Mesenchymal stem cell of Wharton's jelly (primary cell): ENCODE measurements around a stretch of chr18.

GRCh38 chr18:57780679-57781390, 22.3 kb downstream of the ATP8B1 start:
- CAGE, long polyA plus RNA: no peak

DNA sequence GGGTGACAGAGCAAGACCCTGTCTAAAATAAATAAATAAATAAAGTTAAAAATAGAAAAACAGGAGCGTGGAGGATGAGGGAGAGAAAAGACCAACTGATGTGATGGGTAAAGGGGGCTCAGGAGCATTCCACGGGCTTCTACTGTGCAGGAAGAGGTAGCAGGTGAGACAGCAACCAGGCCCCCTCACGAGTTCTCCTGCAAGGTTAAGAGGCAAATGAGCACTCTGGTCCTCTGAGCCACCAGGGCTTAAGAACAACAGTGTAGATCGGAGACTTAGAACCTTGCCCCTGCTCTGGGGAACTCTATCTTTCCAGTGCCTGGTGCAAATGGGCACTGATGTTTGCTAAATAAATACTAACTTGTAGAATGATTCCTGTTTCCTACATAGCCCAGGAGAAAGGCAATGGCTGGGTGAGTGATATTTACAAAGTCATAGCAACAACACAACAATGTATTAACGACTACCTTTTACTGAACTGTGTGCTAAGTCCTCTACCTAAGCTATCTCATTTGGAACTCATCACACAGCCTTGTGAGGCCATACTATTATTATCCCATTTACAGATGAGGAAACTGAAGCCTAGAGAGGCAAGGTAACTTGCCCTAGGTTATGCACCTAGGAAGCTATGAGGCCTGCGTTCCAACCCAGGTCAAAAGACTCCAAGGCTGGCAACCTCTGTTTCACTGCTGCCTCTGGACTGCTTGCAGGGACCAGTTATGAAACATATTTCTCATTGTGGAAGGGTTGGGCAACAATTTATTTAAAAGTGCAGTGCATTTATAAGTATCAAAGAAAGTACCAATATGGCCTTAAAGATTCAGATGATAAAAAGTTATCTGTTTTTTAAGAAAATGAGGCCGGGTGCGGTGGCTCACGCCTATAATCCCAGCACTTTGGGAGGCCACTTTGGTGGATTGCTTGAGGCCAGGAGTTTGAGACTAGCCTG, 4.3 kb downstream of the ATP8B1 start:
- CAGE, long polyA plus RNA: no peak

DNA sequence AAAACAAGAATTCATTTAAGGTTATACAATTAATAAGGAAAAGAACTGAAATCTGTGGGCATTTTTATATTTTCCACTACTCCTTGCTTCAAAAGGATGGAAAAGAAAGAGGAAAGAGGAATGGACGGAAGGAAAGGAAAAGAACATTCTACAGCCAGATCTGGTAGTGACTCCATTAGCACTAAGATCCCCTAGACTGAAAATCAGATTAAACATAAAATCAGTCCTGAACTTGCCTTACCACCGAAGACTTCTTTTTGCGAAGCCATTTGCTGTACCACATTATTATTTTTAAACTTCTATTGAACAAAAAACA, 2.4 kb downstream of the ATP8B1 start:
- CAGE, long polyA plus RNA: no peak

- CAGE, long polyA plus RNA: no peak
Observed at GRCh38 chr18:58095143-58095680, 51.2 kb downstream of the NEDD4L start.

DNA sequence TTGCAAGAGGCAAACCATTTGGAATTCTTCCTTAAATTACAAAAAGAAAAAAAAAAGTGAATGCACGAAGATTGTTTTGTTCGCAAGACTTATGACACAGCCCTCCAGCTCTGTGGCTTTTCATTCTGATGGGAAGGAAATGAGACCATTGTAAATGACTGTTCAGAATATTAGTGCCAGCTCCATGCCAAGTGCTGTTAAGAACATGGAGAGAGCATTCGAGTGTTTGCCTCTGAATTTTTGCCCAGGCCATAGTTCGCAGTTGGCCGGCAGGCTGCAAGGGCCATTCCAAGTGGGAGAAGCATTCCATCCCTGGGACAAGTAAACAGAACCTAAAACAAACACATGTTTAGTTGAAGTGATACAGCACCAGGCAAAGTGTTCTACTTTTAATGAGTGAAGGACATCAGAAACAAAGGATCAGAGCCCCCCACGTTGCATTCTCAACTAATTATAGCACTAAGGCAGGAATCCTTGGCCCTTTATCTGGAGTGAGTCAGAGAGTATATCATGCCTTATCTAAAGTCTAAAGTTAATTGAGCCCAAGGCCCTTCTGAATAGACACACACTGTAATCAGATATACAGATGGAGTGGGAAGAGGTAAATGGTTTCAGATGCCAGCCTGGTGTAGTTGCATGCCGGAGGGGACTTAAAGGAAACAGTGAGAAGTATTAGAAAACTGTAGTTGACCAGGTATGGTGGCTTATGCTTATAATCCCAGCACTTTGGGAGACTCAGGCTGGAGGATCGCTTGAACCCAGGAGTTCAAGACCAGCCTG, 53.2 kb downstream of the NEDD4L start:
- CAGE, long polyA plus RNA: no peak

GRCh38 chr18:58099027-58099866, 55.2 kb downstream of the NEDD4L start:
- CAGE, long polyA plus RNA: no peak

- CAGE, long polyA plus RNA: no peak
Observed at GRCh38 chr18:58100464-58100838, 56.4 kb downstream of the NEDD4L start.

DNA sequence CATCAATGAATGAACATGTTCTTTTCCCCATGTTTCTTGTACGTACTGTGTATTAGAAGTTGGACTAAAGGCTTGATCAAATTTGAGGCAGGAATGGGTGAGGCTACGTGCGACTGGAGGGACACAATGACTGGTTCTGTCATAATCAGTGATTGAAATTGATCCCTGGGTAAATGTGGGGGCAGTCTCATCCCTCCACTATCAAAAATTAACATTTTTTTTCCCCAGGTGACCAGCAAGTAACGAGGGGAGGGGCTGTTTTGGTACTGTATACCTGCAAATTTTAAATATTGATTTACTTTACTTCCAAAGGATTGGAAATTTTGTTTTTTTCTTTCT, 130.5 kb downstream of the NEDD4L start:
- CAGE, long polyA plus RNA: no peak

DNA sequence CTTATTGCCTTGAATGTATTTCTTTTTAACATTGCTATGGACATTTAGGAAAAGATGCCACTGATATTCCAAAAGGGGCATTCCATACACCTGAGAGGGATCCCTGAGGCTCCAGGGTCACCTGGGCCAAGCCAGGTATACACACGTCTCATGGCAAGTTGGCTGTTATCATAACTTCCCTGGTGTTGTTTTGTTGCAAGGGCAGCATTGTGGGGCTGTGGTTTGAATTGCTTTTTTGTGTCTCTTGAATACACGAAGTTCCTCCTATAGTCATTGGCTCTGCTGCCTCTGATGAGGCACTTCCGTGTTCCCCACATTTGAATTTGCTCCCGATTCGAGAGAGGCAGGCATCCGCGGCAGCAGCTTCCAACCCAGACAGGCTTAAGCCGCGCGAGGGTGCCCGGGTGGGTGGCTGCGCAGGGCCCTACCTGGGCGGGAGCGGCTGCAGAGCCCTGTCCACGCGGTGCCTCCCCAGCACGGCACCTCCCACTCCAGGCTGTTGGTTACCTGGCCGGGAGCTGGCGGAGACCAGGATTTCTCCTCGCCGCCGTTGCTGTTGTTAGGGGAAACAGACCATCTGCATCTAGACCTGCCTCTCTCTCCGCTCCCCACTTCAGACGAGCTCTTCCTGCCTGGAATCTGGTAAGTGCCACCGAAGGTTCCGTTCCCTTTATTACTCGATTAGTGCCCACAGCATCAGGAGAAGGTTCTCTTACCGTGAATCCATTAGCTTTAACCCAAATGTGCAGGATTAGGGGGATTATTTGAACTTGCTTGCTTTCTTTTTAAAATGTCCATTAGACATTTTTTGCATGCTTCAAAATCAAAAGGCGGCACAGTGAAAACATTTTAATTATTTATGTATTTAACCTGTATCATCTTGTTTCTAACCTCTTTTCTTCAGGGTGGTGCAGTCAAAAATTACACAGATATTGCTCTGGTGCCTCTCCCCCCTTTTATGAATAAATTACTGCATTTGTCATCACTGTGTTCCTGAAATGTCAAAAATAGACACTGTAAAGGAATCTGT, 151.4 kb downstream of the NEDD4L start:
- CAGE, long polyA plus RNA: no peak

- CAGE, long polyA plus RNA: no peak
Observed at GRCh38 chr18:58222418-58223213, 178.6 kb downstream of the NEDD4L start.

DNA sequence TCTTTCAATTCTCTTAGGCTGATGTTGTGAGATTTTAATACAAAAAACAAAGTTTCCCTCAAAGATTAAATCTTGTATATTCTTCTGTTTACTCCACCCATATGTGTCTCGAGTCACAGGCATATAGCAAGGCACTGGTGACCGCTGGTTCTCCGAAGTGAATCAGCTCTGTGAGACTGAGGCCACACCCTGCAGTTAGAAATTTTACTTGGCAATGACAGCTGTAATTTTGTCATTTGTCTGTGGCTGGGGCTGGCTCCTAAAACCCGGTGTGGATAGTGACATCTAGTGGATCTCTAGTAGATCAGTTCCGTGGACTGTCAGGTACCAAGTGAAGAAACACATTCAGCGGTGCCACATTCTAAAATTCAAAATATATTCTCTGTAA, 277.9 kb downstream of the NEDD4L start:
- CAGE, long polyA plus RNA: no peak

DNA sequence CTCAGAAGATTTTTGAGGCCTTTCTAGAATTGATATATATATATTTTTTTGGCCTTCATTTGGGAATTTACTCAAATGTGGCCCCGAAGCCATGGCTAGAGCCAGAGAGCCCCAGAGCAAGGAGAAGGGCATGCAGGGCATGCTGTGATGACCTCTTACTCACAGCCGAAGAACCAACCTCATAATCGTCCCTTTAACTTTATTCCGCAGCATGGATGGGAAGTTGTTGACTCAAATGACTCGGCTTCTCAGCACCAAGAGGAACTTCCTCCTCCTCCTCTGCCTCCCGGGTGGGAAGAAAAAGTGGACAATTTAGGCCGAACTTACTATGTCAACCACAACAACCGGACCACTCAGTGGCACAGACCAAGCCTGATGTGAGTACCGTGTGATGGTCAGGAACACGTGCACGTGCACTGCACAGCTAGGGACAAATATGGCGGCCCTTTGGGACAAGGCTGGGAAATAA, 280.8 kb downstream of the NEDD4L start:
- CAGE, long polyA plus RNA: no peak

GRCh38 chr18:58330531-58330996, 286.5 kb downstream of the NEDD4L start:
- CAGE, long polyA plus RNA: no peak

DNA sequence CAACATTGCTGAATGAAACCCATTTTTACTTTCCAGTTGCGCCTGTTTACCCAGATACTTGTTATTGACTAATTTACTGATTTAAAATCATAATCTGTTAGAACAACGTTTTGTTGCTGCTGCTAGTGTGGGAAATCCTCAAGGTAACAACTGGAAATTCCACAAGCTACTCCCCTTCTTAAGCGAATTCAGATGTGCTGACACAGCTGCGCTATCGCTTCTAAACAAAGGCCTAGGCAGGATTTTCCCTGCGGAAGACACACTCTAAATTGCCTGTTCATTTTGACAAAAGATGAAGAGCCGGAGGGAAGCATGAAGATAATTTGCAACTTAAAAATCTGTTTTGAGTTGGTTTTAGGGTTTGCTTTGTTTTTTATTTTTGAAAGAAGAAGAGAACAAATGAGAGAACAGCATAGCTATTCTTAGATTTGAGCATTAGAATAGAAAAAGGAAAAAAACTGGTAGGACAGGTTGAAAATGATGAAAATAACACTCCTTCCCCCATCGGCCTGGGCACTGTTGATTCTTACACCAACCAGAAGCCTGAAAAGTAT, 283.8 kb downstream of the ALPK2 start:
- CAGE, long polyA plus RNA: no peak

DNA sequence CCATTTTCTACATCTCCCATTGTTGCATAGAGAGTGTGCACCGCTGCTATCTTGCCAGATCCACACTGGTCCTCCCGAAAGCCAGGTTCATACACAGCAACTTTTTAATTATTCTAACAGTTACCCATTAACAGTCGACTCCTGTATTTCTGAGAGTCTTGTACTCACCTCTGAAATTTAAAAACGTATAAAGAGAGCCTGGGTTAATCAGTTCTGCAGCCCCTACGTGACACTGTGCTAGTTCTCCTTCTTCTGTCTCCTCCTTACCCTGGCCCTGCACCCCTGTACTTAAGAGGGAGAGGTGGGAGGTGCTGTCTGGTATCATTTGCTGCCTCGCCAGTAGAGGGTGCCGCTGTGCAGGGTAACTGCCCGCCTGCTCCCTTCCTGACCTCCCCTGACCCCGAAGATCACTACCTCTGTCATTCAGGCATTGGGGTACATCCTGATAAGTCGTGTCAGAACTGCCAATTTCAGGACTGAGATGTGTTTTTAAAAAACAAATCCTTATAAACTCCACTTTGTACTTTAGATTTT, 229.0 kb downstream of the ALPK2 start:
- CAGE, long polyA plus RNA: no peak

DNA sequence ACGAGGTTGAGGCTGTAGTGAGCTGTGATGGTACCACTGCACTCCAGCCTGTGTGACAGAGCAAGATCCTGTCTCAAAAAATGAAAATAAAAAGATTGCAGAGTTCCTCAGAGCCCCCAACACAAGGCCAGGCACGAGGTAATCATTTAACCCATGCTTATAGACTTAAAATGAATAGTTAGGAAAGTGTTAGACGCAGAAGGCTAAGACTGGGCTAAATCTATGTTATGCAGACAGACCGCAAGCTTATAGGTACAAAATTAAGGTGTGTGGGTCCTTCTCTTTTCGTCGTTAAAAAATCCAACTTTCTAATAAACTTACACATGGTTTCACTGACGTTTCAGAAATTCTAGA, 177.3 kb downstream of the ALPK2 start:
- CAGE, long polyA plus RNA: no peak

- CAGE, long polyA plus RNA: no peak
Observed at GRCh38 chr18:58669721-58670261, 1.5 kb upstream of the MALT1 start.

GRCh38 chr18:58995856-58996491, 131.3 kb downstream of the ZNF532 start:
- CAGE, long polyA plus RNA: no peak

GRCh38 chr18:58996805-58997332, 132.2 kb downstream of the ZNF532 start:
- CAGE, long polyA plus RNA: no peak

DNA sequence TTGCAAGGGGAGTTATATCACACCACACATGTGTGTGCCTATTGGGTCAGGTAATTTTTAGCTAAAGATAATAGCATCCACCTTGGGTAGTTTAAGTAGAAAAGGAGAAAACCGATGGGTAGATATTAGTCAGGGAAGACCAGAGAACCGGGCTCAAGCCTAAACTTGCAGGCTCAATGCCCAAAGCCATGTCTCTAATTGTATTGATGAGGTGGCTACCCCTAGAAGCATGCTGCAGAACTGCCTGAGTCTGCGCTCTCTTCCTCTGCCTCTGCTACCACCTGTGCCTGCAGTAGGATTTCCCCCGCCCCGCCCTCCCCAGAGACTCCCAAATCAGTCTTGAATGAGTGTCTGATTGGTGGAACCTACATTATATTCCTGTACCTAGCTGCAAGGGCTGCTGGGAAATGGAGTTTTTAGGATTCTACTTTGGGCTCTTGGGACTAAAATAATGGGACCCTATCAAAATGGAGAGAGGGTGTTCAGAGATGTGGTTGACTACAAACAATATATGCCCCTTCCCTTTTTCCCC, 12.3 kb downstream of the GRP start:
- CAGE, long polyA plus RNA: no peak